Peyer's patch (tissue), 4 donors: ENCODE measurements around a stretch of chr12.

- PRO-cap = no peak
- RAMPAGE, long total RNA, 4 experiments = no peak in any of the 4 experiments
These were observed 9.4 kb downstream of the DCN start for GRCh38 chr12:91173037-91173804.

GRCh38 chr12:91272305-91273210, 89.9 kb upstream of the DCN start:
- PRO-cap = no peak
- RAMPAGE, long total RNA, 4 experiments = no peak in any of the 4 experiments

- PRO-cap = no peak
- RAMPAGE, long total RNA, 4 experiments = no peak in any of the 4 experiments
These were observed 192.8 kb downstream of the BTG1 start for GRCh38 chr12:91952730-91953440.

DNA sequence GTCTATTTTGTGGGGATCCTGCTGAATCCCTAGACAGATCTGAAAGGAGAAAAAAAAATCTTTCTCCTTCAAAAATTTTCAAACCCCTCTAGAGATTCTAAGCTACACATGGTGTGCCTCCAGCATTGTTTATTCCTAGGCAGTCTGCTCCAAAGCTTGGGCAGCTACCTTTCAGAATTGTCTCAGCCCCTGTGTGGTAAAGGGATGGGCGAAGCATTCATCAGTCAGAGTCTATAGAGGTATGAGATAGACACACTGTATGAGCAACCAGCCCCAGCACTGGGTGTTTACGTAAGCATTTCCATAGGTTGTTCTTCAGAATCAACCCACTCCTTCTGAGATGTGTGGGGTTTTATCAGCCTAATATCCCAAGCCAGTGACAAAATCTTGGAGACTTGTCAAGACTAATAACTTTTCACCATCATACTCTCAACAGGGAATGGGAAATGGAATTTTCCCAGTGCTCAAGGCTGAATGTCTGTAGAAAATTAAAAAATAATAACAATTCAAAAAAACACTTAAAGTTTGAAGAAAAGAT, 98.3 kb downstream of the BTG1 start:
- PRO-cap = unidirectional peak, minus-strand start at position 233 of the sequence
- RAMPAGE, long total RNA, 4 experiments = no peak in any of the 4 experiments

DNA sequence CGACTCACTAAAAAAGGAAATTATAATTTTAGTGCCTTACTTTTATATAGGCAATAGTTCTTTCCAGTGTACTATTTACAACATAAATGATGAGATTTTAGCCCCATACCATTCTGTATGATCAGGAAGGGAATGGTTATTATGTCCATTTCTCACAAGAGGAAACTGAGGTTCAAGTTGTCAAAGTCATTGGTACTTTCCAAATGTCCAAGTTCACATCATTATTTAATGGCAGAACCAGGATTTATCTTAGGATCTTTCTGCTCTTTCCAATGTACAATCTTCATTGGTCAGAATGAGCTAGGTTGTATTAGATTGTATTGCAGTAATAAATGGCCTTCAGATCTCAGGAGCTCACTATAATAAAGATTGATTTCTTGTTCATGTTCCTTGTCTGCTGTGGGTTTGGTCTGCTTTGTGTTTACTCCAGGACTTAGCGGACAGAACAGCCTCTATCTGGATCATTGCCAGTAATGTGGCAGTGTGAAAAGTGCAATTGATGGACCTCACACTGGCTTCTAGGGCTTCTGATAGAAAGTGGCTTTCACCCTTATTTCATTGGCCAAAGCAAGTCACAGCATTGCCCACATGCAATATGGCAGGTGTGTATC, 81.4 kb downstream of the BTG1 start:
- PRO-cap = no peak
- RAMPAGE, long total RNA, 4 experiments = no peak in any of the 4 experiments

- PRO-cap = unidirectional peak, plus-strand start at chr12:92134053
- RAMPAGE, long total RNA, 4 experiments = no peak in any of the 4 experiments
These were observed 11.8 kb downstream of the BTG1 start for GRCh38 chr12:92133742-92134356.

GRCh38 chr12:92139436-92140441, 5.9 kb downstream of the BTG1 start:
- PRO-cap = bidirectional peak, plus-strand start at chr12:92139930, minus-strand start at chr12:92139909; bidirectional peak, plus-strand start at chr12:92140005, minus-strand start at chr12:92139972
- RAMPAGE, long total RNA, 4 experiments = no peak in any of the 4 experiments

- PRO-cap = no peak
- RAMPAGE, long total RNA, 4 experiments = no peak in any of the 4 experiments
These were observed 1.9 kb upstream of the BTG1 start for GRCh38 chr12:92147477-92147957.

- PRO-cap = no peak
- RAMPAGE, long total RNA, 4 experiments = no peak in any of the 4 experiments
These were observed 39.6 kb upstream of the BTG1 start for GRCh38 chr12:92185176-92185673.

DNA sequence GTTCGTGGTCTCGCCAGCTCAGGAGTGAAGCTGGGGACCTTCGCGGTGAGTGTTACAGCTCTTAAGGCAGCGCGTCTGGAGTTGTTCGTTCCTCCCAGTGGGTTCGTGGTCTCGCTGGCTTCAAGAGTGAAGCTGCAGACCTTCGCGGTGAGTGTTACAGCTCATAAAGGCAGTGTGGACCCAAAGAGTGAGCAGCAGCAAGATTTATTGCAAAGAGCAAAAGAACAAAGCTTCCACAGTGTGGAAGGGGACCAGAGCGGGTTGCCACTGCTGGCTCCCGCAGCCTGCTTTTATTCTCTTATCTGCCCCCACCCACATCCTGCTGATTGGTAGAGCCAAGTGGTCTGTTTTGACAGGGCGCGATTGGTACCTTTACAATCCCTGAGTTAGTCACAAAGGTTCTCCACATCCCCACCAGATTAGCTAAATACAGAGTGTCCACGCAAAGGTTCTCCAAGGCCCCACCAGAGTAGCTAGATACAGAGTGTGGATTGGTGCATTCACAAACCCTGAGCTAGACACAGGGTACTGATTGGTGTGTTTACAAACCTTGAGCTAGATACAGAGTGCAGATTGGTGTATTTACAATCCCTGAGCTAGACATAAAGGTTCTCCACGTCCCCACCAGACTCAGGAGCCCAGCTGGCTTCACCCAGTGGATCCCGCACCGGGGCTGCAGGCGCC, 260.3 kb upstream of the BTG1 start:
- PRO-cap = no peak
- RAMPAGE, long total RNA, 4 experiments = start-site peak on the minus strand in 1 of 4 experiments, centred at position 270 of the sequence, 14 reads per replicate

GRCh38 chr12:92444537-92445149, 258.1 kb upstream of the PLEKHG7 start:
- PRO-cap = no peak
- RAMPAGE, long total RNA, 4 experiments = no peak in any of the 4 experiments

DNA sequence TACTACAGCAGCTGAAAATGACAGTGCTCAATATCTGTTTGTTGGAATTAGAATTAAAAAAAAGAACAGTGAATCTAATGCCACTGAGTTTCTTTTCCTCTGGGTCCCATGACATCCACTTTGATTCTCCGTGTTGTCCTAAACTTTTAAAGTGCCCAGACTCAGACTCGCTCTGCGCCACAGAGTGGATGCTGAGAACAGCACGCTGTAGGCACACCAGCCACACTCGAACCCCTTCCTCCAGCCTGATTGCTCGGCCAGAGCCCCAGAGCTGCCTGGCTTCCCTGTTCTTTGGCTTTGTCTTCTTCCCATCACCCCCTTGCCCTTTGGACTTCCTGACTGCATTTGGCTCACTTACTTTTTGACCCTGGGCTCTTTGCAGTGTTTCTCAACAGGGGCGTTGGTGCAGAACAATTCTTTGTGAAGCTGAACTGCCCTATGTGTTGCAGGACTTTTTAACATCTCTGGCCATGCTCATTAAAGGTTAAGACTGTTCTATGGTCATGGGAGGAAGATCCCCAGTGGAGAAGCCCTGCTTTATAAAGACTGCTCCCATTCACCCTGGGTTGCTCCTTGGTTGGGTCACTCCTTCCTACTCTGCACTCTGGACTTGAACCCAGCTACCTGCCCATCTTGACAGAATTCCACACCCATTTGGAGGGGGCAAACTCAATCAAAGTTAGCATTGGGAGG, 127.9 kb upstream of the PLEKHG7 start:
- PRO-cap = unidirectional peak, minus-strand start at position 299 of the sequence
- RAMPAGE, long total RNA, 4 experiments = no peak in any of the 4 experiments

GRCh38 chr12:92824461-92825080, 104.5 kb downstream of the EEA1 start:
- PRO-cap = no peak
- RAMPAGE, long total RNA, 4 experiments = no peak in any of the 4 experiments

DNA sequence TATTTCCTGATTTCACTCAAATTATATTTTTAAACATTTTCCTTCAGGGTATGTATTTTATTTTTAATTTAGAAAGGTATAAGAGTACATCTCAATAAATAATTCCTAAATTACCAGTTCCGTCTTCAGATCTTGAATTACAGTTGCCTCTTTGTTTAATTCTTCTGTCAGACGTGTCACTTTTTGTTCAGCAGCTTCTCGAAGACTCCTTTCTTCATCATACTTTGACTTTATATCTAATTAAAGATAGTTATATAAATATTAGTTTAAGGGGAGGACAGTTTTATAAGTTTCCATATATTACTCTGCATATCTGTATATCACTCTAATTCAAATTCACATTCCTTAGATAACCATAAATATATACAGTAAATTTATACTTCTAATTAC, 77.0 kb downstream of the EEA1 start:
- PRO-cap = no peak
- RAMPAGE, long total RNA, 4 experiments = no peak in any of the 4 experiments

- PRO-cap = no peak
- RAMPAGE, long total RNA, 4 experiments = no peak in any of the 4 experiments
These were observed 76.3 kb downstream of the EEA1 start for GRCh38 chr12:92852875-92853074.

- PRO-cap = no peak
- RAMPAGE, long total RNA, 4 experiments = no peak in any of the 4 experiments
These were observed 169.0 kb upstream of the EEA1 start for GRCh38 chr12:93098085-93098600.

- PRO-cap = no peak
- RAMPAGE, long total RNA, 4 experiments = start-site peak on the plus strand in 1 of 4 experiments, at chr12:93379387-93380302 at its widest, 29 reads per replicate
These were observed 2.1 kb downstream of the NUDT4 start for GRCh38 chr12:93379586-93380375.

DNA sequence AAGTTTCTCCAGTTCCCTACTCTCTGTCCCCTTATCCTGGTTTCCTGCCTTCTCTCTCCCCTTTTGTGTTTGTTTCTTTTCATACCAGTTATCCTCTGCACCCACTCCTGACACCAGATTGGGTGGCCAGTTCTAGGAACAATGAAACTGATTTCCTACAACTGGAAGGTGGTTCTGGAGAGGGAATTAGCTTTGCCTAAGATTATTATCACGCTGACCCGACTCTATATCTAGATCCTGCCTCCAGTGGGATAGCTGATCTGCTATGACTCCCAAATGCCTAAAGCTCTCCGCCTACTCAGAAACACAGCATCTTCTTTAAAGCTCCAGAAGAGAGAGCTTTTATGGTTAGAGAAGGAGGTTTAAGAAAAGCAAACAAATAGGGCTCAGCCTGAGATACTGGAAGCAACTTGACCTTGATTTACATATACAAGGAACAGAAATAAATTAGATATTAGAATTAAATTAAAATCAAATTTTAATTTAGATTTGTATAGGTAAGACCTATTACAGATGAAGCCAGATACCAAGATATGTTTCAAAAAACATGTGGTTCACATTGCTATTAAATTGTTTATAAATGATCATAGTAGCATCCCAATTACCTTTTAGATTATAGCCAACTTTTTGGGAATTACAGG, 20.7 kb downstream of the SOCS2 start:
- PRO-cap = no peak
- RAMPAGE, long total RNA, 4 experiments = no peak in any of the 4 experiments

DNA sequence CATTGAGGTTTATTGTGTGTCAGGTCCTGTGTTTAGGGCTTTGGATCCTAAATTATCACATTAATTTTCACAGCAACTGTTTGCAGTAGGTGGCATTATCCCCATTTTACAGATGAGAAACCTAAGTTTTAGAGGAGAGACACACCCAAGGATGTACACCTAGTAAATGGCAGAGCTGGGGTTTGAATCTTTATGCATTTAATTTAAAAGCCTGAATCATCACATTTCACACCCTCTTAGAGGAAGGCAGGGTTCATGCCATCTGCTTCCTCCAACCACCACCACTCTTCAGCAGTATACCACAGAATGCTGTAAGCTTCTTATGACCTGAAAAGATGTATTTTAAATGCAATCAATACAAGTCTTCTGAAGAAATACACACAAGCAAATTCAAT, 90.3 kb downstream of the CRADD start:
- PRO-cap = no peak
- RAMPAGE, long total RNA, 4 experiments = no peak in any of the 4 experiments

GRCh38 chr12:93813851-93814407, 136.8 kb downstream of the CRADD start:
- PRO-cap = no peak
- RAMPAGE, long total RNA, 4 experiments = no peak in any of the 4 experiments